Endometrial microvascular endothelial cells (primary cell): ENCODE measurements around the gene SKIL.

- RAMPAGE, long total RNA: no peak
Measured at GRCh38 chr3:160995460-160996255, 109.5 kb downstream of the B3GALNT1 start.

- RAMPAGE, long total RNA: no peak
Measured at GRCh38 chr3:161217465-161218039, 3.6 kb upstream of the NMD3 start.

GRCh38 chr3:162195223-162195652, 698.6 kb downstream of the OTOL1 start:
- RAMPAGE, long total RNA: no peak

DNA sequence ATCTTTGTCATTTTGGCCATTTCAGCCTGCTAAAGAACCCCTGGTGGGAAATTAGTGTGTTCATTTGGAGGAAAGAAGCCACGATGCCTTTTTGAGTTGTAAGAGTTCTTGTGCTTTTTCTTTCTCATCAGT, 627.6 kb downstream of the SI start:
- RAMPAGE, long total RNA: no peak

DNA sequence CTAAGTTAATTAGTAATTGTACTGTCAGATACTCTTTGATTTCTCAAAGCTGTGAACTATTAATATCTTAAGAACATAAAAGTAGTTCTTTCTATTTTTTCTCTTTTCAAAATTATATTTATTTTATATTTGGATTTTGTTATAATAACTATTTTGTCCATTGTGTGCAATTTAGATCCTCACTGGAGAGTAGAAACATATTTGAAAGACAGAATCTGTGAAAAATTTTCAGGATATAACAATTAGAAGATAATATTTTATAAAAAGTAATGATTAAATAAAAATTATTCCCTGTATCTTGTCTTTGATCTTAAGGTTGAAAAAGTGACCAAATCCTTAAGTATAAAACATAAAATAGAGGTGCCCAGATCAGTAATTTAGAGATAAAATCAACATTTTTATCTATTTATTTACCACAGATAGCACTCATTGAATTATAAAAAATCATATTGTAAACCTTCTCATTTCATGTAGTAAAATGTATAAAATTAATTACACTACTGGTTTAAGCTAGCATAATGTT, 418 bp upstream of the SI start:
- RAMPAGE, long total RNA: no peak

- RAMPAGE, long total RNA: no peak
Measured at GRCh38 chr3:167874703-167875173, 139.2 kb downstream of the SERPINI1 start.

DNA sequence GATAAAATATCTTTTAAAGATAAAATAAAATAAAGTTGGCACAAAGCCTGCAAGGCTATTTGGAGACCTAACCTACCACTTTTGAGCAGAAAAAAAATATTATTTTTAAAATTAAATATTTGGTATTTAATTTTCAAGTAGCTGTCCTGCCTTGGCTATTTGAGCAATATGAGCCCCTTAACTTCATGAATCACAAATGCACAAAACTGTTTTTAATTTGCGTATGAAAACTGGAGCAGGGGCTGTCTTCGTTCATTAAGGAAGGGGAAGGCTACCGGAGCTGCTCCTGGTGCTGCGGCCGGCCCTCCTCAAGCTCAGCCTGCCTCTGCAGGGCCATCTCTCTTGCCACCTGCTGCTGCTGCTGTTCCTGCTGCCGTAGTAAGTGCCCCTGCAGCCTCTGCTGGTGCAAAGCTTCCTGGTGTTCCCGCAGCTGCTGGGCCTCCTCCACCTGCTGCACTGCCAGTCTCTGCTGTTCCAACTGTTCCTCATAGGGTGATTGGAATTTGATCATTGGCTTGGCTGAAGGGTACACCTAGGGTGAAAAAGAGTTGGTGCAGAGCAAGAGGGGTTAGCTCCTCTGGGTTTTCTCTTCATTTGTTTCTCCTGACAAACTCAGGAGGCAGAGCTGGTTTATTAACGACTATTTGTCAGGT, 66.1 kb downstream of the GOLIM4 start:
- RAMPAGE, long total RNA: no peak

- RAMPAGE, long total RNA: no peak
Measured at GRCh38 chr3:168044878-168045424, 50.8 kb downstream of the GOLIM4 start.

DNA sequence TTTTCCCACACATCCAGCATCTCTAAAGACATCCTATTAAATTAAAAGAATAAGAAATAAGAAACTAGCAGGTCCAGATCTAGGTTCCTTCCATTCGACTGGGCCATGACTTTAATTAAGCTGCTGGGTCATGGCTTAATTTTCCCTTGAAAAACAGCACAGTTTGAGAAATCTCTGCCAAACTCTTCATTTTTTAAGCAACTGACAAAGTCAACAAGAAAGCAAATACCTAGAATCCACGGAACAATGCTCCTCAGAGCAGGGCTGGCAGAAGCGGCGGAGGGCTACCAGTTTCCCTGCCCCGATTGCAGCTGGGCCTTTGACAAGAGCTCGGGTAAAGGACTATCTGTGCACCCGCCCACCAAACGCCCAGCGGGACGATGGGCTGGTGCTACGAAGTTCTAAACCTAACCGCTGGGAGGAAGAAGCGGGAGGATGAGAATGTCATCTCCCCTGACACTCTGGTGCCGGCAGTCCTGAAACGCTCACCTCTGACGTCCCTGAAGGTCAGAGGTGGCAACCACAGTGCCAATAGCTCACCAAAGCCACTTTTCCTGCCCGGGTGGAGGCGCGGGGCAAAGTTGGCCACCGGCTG, 1.1 kb downstream of the GOLIM4 start:
- RAMPAGE, long total RNA: no peak

- RAMPAGE, long total RNA: no peak
Measured at GRCh38 chr3:168096254-168096762, 584 bp upstream of the GOLIM4 start.

- RAMPAGE, long total RNA: no peak
Measured at GRCh38 chr3:169241962-169242861, 421.3 kb downstream of the MECOM start.

- RAMPAGE, long total RNA: no peak
Measured at GRCh38 chr3:169272457-169273046, 391.0 kb downstream of the MECOM start.

DNA sequence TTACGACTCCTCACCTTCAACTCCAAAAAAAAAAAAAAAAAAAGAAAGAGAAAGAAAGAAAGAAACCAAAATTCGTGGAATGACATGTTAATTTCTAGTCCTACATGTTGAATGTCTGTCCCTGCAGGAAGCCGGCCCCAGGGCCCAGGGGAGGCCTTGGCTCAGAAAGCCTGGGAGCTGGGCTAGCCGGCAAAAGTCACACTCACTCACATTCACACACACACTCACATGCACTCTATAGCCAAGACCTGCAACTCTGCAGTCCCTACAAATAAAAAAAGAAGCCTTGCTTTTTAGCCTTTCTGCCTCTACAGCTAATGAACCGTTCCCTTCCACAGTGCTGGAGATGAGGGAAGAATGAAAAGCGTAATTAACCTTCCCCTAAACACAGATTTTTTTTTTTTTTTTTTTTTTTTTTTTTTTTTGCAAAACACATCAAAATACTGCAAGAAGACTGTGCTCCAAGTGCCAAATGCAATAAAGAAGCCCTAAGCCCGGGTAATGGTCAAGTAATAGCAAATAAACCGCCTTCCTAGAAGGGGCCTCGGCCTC, 4.4 kb downstream of the MECOM start:
- RAMPAGE, long total RNA: no peak

GRCh38 chr3:169886638-169886899, 16.8 kb upstream of the LRRC31 start:
- RAMPAGE, long total RNA: no peak

- RAMPAGE, long total RNA: no peak
Measured at GRCh38 chr3:169940180-169940577, 26.4 kb upstream of the SEC62 start.

DNA sequence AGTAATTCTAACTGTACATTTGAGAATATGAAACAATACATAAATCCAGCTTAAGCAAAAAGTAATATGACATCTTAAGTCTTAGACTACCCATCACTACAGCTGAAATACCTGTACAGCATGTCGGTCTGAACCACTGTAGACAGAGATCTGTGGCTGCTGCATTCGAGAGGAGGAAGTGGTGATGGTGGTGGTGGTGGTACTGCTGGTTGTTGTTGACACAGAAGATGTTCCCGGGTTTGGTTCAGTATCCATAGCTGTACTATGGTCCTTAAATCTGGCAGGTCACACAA, 2.9 kb downstream of the PHC3 start:
- RAMPAGE, long total RNA: no peak

- RAMPAGE, long total RNA: no peak
Measured at GRCh38 chr3:170270187-170270883, 48.1 kb downstream of the PRKCI start.

- RAMPAGE, long total RNA: no peak
Measured at GRCh38 chr3:170286493-170287037, 64.3 kb downstream of the PRKCI start.

- RAMPAGE, long total RNA: no peak
Measured at GRCh38 chr3:170343864-170344275, 13.6 kb upstream of the SKIL start.

DNA sequence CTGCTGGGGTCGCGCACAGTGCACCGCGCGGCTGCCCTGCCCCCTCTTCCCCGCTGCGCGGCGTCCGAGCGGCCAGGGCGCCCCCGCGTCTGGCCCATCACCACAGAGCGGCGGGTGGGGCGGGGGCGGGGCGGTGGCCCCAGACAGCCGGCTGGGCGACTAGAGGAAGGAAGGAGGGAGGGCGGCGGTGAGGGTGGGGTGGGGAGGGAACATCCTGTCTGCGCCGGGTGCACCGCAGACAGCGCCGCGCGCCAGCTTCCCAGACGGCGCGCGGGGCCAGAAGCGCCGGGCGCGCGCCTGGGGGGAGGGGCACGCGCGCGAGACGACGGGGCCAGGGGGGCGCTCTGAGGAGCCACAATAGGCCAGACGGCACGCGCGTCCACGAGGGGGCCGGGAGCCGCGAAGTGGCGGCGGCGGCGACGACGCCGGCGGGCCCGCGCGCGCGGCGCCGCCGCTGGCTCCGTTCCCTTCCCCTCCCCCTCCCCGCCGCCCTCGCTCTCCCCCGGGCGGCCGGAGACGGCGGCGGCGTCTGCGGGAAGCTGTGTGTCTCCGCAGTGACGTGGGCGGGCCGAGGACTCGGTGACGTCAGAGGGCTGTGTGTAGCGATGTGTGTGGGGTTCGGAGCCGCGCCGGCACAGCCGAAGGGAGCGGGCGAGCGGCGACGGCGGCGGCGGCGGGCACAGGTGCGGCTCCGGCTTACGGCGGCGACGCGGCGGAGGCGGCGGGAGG, at the start of gene SKIL:
Gene SKIL, plus strand, starts transcription at position 635 of the 729 bp plus-strand sequence.
- RAMPAGE, long total RNA: start-site peak on the plus strand centred at position 593 of the sequence, 44 bp wide, 42 and 69 reads in 2 replicates